Parietal lobe (tissue), 2 donors: Measurements from ENCODE around the genes AKR7A3, MICOS10, HTR6 and TMCO4.

DNA sequence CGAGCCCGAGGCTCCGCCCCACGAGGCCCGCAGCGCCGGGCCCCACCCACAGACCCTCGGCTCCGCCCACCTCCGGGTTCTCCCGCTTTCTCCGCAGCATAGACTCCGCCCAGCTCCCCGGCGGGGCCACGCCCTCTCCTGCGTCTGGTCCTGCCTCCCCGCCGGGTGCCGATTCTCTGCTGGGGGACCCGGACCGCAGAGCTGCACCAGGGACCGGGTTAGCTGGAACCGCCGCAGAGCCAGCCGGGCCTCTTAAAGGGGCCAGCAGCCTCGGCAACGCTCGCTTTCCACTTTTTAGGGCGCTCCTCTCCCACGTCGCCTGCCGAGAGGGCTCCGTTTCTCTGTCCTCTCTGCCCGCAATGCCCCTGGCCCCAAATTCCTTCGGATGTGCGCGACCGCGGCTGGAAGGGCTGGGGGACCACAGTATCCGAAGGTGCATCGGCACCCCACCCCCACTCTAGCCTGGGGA, 325 bp upstream of the IFFO2 start:
- RAMPAGE, long total RNA, result no peak

DNA sequence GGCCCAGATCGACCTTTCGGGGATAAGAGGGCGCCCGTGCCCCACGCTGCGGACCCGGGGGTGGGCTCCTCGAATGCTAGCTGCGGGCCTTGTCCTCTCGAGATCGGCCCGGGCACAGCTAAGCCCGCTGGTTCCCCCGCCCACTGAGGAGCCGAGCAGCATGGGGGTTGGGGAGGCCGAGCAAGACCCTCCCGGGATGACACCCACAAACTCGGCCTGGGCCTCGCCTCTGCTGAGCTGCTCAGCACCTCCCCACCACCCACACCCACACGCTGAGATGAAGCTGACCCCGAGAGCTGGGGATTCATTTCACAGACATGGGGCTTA, 723 bp upstream of the IFFO2 start:
- RAMPAGE, long total RNA, result no peak

DNA sequence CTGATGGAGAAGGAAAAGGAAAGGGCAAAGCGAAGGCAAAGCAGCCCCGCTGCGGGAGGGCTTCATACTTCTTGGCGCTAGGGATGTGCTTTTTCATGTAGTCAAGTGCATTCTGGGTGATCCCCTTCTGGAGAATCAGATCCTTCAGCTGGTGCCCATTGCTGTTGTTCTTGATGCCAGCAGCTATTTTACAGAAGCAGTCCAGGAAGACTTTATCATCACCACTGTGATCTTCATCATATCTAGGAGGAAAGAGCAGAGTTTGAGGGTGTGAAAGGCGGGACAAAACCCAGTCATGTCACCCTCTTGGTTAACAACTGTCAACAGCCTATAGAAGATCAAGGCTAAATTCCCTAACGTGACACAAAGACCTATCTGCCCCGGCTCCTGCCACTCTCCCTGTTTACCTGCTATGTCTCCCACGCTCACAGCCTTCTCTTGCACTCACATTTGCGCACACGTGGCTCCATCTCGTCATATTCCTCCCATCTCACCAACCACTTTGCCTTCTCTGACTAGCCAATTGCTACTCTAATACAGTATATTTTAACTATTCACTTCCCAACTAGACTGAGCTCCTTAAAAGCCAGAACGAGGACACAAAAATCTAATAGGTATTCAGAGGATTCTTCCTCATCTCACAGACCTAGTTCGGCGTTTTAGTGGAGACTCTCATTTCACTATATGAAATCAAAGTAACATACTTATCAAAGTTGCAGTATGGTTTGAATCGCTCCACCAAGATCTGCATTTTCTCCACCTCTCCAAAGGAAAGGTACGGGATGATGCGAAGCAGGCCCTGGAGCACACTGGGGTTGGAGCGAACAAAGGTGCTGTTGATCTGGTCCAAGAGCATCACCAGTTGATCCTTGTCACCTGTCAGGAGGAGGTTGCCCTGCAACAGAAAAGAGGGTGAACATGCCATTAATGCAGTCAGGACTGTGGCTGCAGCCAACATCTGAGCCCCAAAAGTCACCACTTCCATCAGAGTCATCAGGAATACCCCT, 116.5 kb downstream of the UBR4 start:
- RAMPAGE, long total RNA, result no peak

DNA sequence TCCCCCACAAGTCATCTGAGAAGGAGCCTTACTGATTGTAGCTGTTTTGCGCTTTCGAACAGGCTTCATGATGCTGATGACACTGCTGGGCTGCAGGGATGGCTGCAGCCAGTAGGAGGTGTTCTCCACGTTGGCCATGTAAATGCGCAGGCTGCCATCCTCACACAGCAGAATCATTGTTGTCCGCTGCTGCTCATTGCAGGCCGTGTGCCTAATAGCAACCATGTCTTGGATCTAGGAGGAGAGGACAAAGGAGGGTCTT, 56.9 kb downstream of the UBR4 start:
- RAMPAGE, long total RNA, result no peak

GRCh38 chr1:19159595-19160396, 50.3 kb downstream of the UBR4 start:
- RAMPAGE, long total RNA, result no peak

DNA sequence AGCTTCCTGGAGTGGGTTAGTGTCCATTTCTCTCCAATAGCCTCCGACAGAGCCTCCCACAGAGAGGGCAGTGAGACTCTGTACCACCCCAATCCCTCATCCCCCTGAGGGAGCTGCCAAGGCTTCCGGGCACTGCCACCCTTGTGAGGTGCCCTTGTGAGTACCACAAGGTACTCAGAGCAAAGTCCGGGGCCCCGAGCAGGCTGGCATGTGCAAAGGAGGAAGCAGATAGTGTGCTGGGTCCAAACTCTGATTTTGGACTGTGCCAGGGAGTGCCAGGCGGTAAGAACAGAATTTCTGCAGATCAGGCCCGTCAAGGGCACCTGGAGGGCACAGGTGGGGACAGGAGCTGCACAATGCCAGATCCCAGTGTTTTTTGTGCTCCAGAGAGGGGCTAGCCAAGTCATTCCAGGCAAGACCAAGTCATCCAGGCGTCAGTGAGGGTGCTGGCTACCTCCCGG, 731 bp downstream of the AKR7A3 start:
- RAMPAGE, long total RNA, result no peak

DNA sequence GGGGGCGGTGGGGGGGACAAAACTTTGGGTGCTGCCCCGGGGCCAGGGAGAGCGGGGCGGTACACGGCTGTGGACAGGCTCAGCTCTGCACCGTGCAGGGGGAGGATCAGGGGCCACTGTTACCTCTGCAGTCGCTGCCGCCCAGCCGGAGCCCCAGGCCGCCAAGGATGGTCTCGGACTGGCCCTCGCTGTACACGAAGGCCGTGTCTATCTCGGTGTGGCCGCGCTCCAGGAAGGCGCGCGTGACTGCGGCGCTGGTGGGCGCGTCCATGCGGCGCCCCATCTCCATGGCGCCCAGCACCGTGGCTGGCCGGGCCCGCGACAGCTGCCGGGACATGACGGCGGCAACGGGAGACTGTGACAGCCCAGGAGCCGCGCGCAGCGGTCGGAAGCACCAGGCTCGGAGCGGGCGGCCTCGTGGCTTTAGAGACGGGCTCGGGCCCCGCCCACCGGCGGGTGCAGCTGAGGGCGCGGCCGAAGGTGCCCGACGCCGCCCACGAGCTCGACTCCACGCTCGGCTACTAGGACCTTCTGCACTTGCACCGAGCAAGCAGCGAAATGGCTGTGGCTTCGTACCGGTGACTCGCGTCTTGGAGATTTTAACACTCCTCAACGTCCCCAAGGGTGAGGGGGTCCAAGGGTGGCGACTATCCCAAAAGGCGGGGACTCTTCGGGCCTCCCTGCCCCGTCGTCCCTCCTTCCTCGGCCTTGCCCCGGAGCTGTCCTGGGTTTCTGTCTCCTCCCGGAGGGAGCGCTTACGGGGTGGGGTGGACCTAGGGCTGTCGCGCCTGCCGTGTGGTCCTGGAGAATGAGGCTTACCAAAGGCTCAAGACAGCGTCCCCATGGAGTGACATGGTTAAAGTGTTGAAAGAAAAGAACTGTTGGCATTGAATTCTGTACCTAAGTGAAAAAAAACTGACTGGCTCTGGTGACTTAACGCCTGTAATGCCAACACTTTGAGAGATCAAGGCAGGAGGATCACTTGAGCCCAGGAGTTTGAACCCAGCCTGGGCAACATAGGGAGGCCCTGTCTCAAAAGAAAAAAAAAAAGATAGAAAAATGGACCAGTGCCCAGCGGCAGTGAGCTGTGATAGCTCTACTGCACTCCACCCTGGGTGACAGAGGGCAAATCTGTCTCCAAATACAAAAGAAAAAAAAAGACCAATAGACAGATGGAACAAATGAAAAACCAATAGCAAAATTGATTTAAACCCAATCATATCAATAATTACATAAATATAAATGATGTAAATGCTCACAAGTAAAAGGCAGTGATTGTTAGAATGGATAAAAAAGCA, at the start of gene AKR7A3:
TSS of gene AKR7A3 (minus strand) at position 398 of the 1,298 bp plus-strand sequence.
- RAMPAGE, long total RNA, result no peak

DNA sequence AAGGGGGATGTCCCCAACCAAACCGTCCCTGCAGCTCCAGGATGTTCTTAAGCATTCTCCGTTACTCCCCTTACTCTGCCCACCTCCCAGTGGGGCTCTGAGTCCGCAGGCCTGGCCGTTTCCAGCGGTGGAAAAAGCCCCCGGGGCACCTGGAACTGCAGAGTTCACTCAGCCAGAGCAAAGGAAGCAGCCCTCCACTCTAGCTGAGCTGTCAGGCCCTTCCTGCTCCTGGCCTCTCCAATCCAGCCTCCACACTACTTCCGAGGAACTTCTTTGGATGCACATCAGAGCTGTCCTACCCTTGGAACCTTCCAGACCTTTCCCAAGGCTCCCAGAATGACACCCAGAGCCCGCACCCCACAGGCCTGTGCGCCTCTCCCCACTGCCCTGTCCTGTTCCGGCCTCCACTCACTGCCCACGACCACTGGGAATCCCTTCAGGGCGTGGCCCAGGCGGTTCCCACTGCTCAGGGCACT, 57.7 kb downstream of the SLC66A1 start:
- RAMPAGE, long total RNA, result no peak

- RAMPAGE, long total RNA, result no peak
Measured at GRCh38 chr1:19455291-19456009, 29.9 kb downstream of the CAPZB start.

DNA sequence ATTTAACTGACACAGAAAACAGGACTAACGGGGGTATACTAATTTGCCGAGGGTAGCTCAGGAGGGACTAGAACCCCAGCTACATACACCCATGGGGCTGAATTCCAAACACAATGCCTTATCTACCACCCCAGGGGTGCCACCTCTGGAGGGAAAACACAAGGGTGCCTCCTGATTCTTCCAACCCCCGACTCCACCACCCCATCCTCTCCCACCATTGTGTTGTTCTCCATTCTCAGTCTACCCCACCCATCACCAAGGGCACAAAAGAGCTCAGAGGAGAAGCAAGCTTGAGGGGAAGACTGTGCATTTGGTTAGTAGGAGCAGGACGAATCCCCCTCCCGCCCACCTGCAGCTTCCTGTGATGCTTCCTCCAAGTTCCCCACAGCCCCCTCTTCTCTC, 22.0 kb upstream of the CAPZB start:
- RAMPAGE, long total RNA, result no peak

GRCh38 chr1:19533609-19534032, 48.3 kb upstream of the CAPZB start:
- RAMPAGE, long total RNA, result no peak

DNA sequence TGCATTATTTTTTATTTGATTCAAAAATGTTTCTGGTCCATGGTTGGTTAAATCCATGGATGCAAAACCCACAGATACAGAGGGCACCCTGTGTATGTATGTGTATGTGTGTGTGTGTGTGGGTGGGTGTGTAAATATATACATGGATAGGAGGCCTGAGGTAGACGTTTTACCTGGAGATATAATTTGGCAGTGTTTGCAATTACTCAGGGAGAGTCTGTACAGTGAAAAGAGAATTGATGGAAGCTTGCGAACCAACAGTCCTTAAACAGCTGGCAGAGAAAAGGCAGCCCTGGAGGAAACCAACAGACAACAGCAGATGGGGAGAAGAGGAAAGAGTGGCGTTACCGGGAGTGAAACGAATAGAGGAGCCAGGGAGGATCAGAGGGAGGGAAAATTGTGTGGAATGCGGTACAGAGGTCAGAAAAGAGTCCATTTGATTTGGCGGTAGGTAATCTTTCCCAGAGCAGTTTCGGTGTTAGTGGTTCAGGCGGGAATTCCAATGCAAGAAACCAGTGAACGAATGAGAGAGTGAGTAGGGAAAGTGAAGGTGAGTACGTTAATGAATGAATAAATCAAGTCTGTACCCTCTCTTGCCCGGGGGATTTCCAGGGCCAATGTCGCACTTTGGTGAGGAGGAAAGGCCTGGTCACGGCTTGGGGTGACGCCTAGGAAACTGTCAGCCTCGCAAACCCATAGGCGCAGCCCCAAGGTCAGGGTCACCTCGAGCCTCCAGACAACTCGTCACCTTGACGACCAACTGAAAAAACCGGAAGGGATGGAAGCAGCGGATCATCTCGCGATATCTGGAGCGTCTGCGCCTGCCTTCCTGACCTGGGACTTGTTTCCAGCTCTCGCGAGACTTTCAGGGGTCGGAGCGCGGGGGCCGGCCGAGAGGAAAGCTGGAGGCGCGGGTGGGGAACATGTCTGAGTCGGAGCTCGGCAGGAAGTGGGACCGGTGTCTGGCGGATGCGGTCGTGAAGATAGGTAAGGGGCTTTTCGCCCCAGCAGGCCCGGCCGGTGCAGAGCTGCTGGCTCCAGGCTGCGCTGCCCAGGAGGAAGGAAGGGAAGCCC, at the start of gene MICOS10:
TSS of gene MICOS10 (plus strand) at position 857 of the 1,074 bp plus-strand sequence.
- RAMPAGE, long total RNA, result no peak

DNA sequence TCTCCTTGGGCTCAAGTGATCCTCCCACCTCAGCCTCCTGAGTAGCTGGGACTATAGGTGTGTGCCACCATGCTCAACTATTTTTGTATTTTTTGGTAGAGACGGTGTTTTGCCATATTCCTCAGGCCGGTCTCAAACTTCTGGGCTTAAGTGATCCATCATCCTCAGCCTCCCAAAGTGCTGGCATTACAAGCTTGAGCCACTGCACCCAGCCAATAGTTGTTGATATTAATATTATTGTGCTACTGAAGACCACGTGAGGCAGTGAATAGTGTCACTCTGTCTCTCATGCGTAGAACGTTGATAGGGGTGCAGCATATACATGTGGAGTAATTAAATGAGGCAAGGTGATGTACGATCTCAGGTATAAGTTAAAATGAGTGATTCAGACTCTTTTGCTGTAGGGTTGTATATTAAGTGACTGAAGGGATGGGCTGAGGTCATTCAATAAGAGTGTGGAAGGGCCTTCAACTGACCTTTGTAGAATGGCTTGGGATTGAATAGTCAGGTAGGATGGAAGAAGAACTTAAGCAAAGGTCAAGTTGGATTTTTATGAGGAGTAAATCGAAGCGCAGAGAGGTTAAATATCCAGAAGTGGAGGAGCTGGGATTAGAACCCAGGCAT, 2.5 kb downstream of the MICOS10 start:
- RAMPAGE, long total RNA, result no peak

GRCh38 chr1:19612857-19613667, 16.3 kb downstream of the MICOS10 start:
- RAMPAGE, long total RNA, result no peak

- RAMPAGE, long total RNA, result no peak
Measured at GRCh38 chr1:19647324-19648469, 3.6 kb downstream of the NBL1 start.

- RAMPAGE, long total RNA, result no peak
Measured at GRCh38 chr1:19664634-19665274, at the start of gene HTR6. HTR6 (plus strand) TSS chr1:19664875.

DNA sequence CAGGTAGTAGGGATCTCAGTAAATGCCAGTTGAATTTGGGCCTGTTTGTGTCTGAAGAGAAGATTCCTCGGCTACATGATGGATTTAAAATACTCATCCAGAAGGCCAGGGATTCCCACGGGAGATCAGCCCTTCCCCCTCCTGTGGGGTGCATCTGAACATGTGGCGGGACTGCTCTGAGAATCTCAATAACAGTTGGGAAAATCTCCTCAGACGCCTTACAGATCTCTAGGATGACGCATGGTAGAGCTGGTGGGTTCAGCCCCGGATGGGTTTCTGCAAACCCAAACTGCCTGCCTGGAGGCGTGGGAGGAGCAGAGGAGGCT, 62.1 kb downstream of the HTR6 start:
- RAMPAGE, long total RNA, result no peak

- RAMPAGE, long total RNA, result no peak
Measured at GRCh38 chr1:19771243-19771740, 28.4 kb downstream of the TMCO4 start.

GRCh38 chr1:19799254-19800364, at the start of gene TMCO4:
TMCO4 (minus strand) TSS chr1:19799916.
- RAMPAGE, long total RNA, result no peak

DNA sequence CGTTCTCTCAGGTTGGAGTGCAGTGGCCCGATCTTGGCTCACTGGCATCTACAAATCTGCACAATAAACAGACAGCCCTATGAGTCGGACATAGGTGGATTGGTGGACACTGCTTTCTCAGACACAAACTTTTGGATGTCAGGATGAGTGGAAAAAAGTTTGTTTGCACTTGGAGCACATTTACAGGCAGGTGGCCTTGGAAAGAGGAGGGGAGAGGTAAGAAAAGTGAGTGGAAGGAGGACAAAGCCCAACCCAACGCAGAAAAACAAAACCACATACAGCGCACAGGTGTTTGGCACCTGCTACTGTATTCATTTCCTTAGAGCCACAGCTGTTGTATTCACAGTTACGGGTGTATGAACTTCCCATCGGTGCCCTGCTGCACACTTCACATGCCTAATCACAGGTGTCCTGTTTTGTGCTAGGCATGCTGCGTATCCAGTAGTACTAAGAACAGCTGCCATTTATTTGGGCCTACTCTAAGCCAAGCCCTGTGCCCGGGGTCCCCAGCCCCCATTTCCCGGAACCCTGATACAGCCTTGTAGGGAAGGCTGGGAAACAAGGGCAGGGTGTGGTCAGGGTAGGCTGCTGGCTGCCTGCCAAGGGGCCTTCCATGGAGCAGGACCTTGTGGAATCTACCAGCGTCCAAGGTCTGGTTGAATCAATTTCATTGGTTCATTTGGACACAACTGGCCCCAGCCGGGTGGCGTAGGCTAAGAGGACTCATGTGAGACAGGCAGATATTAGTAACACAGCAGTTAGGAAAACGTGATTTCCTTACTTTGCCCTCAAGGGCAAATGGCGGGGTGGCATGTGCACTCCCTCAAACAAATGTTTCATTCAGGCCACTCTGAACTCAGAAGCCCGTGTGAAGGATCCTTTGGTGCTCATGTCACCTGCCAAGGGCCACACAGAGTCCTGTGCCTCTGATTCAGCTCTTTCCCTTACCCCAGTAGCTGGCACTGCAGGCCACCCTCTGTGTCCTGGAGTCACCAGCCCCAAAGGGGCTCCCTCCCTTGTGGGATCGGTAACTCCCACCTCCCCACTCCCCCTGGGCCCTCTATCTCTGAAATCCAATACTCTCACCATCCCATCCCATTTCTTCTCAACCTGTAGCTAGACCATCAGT, 852 bp upstream of the RNF186 start:
- RAMPAGE, long total RNA, result no peak